ENCODE measurements around the gene NKD2.

GRCh38 chr5:14594-14948 lies 77.4 kb upstream of the PLEKHG4B start:
- RRBS = no CpG with 5 or more reads among the region's 2 CpGs

DNA sequence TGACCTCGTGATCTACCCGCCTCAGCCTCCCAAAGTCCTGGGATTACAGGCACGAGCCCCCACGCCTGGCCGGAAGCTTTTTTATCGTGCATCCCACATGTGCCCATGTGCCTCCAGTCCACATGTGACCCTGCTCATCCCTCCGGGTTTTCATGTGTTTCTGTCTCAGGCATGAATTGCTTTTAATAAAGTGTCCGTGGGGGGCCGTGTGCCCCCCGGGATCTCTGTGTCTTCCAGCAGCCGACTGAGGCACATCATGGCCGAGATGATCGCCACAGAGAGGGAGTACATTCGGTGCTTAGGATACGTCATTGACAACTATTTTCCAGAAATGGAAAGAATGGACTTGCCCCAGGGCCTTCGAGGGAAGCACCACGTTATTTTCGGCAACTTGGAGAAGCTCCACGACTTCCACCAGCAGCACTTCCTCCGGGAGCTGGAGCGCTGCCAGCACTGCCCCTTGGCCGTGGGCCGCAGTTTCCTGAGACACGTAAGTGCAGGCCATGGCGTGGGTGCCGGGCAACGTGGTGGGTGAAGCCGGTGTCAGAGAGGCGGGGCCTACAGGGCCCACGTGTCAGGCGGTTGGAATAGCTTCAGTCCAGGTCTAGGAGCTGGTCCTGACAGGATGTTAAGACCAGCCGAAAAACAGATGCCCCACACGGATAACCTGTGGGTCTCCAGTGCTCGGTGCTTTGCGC lies 22.0 kb upstream of the LRRC14B start:
- RRBS = 39% methylated on average over 11 of the region's 35 CpGs

DNA sequence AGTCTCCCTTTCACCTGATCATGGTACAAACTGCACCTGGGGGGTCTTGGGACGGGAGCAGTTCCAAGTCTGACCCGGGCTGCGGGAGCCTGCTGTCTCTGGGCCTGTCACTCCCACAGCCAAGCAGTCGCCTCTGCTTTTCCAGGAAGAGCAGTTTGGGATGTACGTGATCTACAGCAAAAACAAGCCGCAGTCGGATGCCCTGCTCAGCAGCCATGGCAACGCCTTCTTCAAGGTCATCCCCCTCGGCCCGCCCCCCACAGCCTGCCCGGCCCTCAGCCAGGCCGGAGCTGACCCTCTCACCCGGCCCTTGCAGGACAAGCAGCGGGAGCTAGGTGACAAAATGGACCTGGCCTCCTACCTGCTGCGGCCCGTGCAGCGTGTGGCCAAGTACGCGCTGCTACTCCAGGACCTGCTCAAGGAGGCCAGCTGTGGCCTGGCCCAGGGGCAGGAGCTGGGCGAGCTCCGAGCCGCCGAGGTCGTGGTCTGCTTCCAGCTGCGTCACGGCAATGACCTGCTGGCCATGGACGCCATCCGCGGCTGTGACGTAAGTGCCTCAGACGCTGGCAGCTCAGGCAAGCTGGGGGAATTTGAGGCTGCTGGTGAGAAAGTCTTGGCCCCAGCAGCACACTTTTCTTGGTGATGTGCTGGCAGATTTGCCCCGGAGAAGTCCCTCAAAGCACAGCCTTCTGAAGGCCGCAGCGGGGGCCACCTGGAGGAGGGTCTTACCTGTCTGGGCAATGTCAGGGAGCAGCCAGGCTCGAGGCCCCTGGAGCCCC lies 20.2 kb upstream of the LRRC14B start:
- RRBS = no CpG with 5 or more reads among the region's 35 CpGs

- RRBS = no CpG with 5 or more reads among the region's 20 CpGs
Measured at GRCh38 chr5:196998-197465, 5.7 kb downstream of the LRRC14B start.

DNA sequence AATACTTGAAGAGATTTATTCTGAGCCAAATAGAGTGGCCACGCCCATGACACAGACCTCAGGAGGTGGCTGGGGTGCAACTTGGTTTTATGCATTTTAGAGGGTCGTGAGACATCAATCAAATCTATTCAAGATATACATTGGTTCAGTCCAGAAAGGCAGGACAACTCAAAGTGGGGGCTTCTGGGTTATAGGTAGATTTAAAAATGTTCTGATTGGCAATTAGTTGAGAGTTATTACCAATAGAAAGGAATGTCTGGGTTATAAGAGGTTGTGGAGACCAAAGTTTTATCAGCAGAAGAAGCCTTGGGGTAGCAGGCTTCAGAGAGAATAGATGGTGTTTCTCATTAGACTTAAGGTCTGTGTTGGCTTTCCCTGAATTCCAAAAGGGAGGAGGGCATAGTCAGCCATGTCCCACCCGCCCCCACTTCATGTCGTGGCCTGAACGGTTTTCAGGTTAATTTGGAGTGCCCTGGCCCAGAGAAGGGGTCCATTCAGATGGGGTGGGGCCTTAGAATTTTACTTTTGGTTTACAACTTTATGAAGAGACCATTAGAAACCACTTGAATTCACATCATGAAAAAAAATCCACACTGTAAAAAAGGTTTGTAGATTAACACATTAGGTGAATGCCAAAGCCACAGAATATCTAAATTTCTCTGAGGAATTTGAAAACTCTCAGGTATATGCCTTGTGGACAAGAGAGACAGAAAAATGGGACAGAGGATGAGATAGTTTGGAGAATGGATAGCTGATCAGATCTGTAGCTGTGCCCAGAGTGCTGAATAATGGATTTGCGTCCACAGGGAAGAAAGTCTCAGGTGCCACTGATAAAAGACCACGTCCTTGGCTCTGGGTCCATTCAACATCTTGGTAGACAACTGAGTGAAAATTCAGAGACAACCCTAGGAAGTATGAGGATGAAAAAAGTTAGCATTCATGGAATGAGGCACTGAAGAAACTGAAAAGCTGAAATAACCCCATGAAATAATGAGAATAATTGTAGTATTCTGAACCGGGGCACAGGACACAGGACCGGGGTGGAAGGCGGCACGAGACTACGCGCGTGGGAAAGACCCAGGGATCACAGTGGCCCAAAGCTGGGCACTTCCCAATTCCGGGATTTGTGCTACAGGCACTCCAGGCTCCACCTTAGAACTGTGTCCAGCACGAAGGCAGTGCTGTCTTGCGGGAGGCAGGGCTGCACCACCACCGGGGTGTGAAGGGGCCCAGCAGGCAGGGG lies 1.7 kb upstream of the PDCD6 start:
- RRBS = 3% methylated on average over 7 of the region's 18 CpGs

DNA sequence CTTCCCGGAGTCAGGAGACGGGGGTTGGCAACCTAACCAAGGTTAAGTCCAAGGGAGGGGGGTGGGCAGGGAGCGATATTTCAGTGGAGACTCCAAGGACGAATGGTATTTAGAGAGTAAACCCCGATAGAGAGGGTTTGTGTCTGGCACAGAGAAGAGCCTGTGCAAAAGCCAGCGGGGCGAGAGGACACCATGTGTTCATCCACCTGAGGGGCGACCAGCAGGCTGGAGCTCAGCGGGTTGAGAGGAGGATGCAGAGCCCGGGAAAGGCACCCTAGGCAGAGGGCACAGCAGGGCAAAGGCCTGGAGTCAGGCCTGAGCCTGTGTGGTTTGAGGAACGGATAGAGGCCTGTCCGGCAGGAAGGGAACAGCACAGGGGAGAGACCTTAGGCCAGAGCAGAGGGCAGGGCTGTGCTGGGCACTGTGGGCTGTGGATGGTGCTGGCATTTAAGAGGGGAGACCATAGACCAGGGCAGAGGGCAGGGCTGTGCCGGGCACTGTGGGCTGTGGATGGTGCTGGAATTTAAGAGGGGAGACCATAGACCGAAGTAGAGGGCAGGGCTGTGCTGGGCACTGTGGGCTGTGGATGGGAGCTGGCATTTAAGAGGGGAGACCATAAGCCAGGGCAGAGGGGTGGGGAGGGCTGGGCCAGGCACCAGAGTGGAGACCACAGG lies 8.6 kb downstream of the PDCD6 start:
- RRBS = no CpG with 5 or more reads among the region's 14 CpGs

DNA sequence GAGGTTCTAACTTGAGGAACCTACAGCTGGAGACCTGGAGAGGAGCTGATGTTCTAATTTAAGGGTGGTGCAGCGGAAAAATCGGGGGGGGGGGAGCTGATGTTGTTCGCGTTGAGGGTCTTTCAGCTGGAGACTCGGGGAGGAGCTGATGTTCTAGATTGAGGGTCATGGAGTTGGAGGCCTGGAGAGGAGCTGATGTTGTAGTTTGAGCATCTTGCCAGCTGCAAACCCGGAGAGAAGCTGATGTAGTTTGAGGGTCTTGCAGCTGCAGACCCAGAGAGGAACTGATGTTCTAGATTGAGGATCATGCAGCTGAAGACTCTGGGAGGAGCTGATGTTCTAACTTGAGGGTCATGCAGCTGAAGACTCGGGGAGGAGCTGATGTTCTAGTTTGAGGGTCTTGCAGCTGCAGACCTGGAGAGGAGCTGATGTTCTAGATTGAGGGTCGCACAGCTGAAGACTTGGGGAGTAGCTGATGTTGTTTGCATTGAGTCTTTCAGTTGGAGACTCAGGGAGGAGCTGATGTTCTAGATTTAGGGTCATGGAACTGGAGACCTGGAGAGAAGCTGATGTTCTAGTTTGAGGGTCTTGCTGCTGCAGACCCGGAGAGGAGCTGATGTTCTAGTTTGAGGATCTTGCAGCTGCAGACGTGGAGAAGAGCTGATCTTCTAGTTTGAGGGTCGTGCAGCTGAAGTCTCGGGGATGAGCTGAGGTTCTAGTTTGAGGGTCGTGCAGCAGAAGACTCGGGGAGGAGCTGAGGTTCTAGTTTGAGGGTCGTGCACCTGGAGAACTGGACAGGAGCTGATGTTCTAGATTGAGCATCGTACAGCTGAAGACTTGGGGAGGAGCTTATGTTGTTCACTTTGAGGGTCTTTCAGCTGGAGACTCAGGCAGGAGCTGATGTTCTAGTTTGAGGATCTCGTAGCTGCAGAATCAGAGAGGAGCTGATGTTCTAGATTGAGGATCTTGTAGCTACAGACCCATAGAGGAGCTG lies 11.0 kb downstream of the PDCD6 start:
- RRBS = no CpG with 5 or more reads among the region's 17 CpGs

DNA sequence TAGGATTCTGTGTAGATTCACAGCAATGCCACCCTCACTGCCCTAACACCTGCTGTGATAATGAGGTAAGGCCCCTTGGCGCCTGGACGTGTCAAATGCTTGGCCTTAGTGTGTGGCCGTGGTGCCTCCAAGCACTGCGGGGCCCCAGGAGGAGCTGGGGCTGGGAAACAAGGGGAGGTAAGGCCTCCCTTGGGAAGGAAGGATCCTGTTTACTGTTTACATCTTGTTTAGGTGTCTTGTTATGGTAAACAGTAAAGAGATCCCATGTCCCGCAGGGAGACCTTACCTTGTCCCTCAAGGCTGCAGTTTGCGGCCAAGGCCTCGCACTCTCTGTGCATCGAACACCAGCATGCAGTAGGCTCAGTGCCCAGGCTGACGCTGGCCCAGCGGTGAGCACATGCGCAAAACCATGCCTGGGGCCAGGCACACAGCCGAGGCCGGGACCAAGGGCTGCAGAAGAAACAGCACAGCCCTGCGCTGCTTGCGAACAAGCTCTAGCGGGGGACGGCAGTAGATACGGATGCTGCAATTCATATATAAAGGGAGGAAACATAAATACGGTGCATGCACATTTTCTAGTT lies 24.2 kb downstream of the AHRR start:
- RRBS = no CpG with 5 or more reads among the region's 19 CpGs

DNA sequence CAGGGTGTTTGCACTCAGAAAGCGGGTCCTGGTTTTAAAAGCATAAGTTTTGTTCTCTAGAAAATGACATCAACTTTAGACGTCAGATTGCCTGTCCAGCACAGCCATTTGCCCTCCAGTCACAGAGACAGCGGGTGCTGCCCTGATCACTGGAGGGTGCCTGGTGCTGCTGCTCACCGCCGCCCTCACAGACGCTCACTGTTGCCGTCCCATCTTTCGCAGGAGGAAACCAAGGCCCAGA lies 43.7 kb upstream of the EXOC3 start:
- RRBS = no CpG with 5 or more reads among the region's 8 CpGs

DNA sequence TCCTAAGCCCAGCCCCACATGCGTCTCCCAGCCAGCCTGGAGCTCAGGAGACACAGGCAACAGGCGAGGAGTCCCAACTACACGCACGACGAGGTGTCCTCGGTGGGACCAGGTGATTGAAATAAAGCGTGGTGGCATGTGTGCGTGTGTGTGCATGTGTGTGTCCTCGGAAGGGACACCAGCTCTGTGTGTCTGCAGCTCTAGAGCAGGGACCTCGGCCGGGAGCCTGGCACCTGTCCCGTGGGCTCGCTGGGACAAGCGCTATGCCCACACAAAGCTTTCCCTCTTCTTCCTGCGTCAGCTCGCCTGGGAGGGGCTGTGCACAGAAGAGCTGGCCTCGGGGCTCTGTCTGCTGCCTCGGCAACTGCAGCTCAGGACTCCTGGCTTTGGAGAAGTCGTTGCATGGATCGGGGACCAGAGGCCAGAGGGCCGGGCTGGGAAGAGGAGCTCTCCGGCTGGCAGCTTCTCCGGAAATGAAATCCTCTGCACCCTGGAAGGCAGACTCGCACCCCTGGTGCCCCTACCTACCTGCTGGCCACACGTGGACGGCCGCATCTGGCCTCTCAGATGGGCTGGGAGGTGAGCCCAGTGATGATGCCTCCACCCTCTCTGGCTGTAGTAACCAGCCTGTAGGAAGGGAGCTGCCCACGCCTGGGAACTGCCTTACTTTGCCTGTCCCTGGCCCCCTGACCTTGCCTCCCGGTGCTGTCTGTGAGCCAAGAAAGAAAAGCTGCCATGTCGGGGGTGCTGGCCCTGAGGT lies 14.9 kb upstream of the SLC9A3 start:
- RRBS = no CpG with 5 or more reads among the region's 30 CpGs

DNA sequence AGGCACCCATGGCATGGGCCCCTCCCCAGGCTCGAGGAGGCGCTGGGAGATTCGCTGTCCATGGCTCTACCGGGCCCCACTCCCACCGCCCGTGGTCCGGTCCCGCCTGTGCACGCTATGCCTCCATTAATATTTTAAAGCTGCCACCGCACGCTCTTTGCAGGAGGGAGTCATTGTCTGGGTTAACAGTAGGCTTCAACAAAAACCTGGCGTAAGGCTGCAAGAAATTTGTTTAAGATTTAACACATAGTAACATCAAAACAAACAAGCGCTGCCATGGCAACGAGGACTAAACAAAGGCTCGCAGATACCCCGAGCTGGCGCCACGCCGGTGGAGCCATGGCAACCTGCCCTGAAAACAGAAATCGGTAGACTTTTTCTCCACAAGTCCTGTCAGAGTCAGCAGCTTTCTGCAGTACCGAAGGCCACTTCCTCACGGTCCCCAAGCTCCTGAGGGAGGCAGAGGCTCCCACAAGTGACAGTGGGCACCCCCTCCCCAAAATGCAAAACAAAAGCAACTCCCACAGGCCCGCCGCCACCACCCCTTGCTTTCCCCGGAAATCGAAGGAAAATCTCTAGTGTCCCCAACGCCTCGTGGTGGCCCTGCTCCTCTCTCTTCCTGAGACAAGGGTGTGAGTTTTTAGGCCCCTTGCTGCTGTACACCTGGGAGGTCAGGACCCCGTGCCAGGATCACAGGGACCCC lies 20.4 kb downstream of the TPPP start:
- RRBS = no CpG with 5 or more reads among the region's 29 CpGs

DNA sequence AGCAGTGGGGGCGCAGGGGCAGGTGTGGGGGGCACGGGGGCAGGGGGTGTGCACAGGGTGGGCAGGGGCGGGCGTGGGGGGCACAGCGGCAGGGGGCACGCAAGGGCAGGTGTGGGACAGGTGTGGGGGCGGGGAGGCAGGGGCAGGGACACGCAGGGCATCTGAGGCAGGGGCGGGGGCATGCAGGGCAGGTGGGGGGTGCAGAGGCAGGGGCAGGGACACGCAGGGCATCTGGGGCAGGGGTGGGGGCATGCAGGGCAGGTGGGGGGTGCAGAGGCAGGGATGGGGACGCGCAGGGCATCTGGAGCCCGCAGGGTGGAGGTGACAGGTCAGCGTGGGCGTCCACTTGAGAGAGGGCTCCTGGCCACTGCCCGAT lies 33.2 kb downstream of the ZDHHC11B start:
- RRBS = no CpG with 5 or more reads among the region's 16 CpGs

GRCh38 chr5:801545-801799 lies 16.9 kb upstream of the ZDHHC11B start:
- RRBS = no CpG with 5 or more reads among the region's 5 CpGs

DNA sequence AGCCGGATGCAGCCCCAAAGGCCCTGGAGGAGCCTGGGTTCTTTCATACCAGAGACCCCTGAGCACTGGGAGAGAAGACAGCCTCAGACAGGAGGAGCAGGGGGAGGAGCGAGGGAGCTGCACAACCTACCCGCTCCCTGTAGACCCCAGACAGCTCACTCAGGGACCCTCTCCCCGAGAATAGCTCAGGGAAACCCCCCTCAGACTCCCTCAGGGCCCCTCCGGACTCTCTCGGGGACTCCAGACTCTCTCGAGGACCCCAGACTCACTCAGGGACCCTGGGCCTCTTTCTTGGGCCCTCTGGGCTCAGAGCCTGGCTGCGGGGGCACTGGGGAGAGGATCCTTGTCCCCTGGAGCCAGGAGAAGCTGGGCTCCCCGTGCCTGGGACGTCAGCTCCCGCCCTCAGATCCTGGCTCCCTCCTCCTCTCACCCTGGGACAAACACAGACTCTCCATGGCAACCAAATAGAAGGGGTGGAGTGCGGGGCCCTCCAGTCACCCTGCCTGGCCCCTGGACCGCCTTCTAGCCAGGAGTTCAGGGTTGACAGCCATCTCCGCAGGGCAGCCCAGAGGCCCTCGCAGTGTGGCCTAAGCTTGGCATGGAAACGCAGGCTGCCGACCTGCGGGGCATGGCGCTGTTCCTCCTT lies 1.3 kb downstream of the ZDHHC11 start:
- RRBS = no CpG with 5 or more reads among the region's 19 CpGs

- RRBS = 11% methylated on average over 29 of the region's 52 CpGs
Measured at GRCh38 chr5:1008111-1008902, at the start of gene NKD2. Gene NKD2, plus strand, starts transcription at chr5:1008802.

- RRBS = no CpG with 5 or more reads among the region's 11 CpGs
Measured at GRCh38 chr5:1112767-1113329, 985 bp upstream of the SLC12A7 start.

GRCh38 chr5:1312017-1312664 lies 17.3 kb upstream of the TERT start:
- RRBS = no CpG with 5 or more reads among the region's 10 CpGs

DNA sequence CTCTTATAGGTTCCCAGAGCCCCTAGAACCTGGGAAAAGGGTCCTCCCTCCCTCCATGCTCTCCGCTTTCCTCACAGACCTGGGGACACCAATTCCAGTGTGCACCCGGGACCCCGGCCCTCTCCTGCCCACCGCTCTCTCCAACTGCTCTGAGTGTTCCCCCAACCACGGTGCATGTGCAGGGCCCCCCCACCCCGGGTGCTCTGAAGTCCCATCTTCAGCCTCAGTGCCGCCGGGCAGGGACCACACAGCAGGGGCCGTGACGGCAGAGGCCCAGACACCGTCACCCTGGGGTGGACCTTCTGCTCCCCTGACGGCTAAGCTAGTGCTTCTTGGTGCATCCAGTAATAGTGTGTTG lies 36.0 kb upstream of the SLC6A3 start:
- RRBS = 75% methylated on average over 4 of the region's 12 CpGs

DNA sequence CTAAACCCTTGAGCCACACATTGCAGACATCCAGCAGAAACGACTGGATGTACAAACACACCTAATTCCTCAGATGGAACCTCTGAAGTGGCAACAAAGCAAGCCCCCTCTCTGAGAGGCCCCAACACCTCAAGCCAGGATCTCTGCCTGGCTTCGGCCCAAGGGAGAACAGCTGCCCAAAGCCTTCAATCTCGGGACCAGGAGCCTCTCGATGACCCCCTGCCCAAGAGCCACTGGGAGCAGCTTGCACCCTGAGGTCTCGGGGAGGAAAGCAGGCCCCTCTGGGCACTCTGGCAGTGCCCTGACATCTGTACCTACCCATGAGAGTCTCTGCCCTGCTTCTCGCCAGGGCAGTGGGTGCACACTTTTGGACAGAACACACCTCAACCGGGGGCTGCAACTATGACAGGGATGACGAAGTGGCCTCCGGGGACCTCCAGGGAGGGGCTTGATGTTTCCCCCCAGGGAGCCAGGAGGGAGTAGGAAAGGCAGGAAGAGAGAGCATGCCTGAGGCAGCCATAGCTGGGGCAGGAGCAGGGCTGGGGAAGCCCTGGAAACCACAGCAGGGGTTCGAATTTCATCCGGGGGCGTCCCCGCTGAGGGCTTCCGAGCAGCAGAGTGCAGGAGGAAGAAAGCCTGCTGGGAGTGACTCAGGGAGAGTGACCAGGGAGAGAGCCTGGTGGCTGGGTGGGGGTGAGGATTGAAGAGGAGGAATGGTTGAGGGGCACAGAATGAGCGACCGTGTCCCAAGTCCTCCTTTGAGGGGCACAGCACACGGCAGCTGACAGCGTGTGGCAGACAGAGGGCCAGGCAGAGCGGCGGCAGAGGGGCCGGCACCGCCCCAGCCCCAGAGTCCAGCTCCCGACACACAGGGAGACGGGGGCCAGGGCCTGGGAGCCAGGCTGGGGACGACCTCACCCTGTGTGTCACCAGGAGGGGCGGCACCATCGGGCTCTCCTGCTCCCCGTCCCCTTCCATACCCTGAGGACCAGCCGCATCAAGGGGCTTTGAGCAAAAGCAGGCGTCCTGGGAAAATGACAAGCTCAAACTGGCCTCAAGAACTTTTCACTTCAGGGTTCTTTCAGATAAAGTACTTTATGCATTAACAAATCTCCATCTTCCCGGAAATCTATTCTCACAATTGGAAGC lies 1.8 kb downstream of the LPCAT1 start:
- RRBS = no CpG with 5 or more reads among the region's 31 CpGs

DNA sequence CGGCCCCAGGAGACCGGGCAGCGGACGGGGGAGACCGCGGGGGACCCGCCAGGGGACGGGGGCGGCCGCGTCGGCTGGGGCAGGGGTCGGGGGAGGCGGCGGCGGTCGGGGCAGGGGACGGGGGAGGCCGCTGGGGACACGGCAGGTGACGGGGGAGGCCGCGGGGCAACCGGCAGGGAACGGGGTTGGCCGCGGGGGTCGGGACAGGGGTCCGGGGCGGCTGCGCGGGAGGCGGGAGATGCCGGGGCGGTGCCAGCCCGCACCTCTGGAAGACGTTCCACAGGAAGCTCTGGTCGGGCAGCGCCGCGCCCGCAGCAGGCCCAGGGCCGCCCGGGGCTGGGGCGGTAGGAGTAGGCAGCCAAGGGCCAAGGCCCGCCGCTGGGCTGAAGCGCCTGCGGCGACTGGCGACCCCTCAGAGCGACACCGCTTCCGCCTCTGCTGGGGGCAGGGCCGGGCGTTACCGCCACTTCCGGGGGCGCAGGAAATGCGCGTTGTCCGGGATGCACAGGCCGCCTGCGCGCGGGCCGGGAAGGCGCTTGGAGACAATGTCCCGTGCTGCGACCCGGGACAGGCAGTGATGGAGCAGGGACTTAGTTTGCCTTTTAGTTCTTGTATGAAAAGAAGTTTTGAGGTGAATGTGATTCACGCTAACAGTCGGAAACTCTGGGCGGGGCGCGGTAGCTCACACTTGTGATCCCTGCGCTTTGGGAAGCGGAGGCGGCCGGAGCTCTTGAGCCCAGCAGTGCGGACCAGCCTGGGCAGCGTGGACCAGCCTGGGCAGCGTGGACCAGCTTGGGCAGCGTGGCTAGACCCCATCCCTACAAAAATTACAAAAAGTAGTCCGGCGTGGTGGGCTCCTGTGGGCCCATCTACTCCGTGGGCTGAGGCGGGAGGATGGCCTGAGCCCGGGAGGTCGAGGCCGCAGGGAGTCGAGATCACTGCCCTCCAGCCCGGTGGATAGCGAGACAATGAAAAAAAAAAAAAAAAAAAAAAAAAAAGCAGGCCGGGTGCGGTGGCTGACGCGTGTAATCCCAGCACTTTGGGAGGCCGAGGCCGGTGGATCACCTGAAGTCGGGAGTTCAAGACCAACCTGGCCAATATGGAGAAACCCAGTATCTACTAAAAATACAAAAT lies 110.2 kb upstream of the LPCAT1 start:
- RRBS = 30% methylated on average over 20 of the region's 101 CpGs

Measured in UCH-1 (cell line).